M059J (cell line): Measurements from ENCODE around the gene BTNL3.

GRCh38 chr5:180910952-180911732 is 12.2 kb downstream of the BTNL8 start:
- RAMPAGE, long total RNA = no peak

DNA sequence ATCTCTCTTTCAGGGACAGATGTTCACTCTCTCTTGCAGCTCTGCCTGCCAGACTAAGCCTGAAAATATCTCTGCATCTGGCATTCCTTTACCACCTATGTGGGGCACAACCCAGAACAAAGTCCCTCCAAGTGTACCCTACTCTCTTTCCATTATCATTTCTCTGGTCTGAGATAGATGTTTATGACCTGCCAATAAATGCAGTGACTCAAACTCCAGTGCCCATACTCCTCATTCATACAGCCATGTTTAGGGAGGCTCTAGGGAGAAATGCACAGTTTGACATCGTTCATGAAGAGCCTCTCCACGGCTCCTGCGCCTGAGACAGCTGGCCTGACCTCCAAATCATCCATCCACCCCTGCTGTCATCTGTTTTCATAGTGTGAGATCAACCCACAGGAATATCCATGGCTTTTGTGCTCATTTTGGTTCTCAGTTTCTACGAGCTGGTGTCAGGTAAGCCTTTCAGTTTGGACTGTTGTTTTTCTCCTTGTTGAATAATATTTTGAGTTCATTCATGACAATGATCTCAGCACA is at the start of gene BTNL3:
TSS of gene BTNL3 (plus strand) at position 225 of the 537 bp plus-strand sequence.
- RAMPAGE, long total RNA = no peak

DNA sequence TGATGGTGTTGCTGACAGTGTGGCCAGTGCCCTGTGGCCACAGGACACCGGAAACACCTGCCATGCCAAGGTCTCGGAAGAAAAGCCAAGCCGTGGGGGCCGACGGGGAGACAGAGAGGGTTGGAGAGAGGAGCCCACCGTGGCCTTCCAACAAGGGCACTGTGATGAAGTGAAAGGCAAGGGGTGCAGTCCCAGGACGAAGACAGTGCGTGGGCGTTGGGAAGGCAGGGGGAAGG is 4.1 kb downstream of the BTNL9 start:
- RAMPAGE, long total RNA = no peak

- RAMPAGE, long total RNA = no peak
These were observed 1.8 kb downstream of the TRIM7 start for GRCh38 chr5:181203037-181203793.

- RAMPAGE, long total RNA = no peak
These were observed 2.5 kb upstream of the TRIM7 start for GRCh38 chr5:181207262-181208051.

GRCh38 chr5:181235533-181236485 is 7.9 kb downstream of the RACK1 start:
- RAMPAGE, long total RNA = no peak